Camera-type eye (tissue), 1 donor: Measurements from ENCODE around the genes CNPY4, TRAPPC14, MEPCE and FBXO24.

DNA sequence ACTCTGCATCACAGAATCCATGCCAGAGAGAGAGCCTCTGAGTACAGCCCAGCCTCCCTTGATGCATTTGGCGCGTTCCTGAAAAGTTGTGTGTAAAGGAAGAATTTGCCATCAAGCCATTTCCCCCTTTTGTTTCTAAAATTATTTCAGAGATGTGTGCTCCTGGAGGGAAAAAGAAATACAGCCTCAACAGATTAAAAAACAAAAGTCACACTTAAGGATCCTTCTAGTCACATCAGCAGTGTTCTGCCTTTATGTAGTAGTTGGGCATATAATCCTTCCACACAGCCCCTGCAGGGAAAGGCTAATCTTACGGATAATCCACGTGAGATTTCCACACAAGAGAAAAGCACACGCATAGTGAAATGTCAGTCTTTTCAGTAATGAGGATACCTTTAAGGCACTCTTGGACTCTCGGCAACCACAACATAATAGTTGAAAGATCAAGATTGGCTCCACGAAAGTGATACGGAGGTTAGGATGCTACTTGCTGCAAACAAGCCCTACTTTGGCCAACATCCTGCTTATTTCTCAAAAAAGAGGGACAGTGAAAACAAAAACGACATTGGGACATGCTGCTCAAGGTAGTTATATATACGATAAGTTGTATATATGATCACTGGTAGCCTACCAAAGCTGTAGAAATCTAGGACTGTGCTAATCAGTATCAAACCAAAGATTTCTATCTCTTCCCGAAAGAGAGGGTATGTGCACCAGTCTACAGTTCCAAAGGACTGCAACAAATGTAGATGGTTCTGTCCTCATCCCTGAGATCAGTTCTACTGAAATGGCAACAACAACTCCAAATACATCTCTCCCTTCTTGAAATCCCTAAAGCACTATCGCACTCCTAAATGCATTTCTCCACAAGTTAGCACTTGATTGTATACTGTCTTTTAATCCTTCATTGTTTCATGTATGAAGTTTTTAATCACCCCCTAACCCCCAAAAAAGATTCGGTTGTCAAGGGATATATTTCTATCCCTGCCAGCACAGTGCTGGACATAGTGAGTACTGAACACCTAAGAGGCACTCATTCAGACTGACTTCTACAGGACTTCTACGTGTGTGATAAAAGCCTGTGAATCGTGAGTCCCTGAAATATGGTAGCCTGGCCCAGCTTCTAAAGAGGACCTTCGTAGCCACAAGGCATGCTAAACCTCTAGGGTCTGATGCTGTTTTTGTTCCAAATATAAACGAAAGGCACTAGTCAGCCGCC is 15.1 kb upstream of the ZSCAN21 start:
- RAMPAGE, long total RNA, result no peak

DNA sequence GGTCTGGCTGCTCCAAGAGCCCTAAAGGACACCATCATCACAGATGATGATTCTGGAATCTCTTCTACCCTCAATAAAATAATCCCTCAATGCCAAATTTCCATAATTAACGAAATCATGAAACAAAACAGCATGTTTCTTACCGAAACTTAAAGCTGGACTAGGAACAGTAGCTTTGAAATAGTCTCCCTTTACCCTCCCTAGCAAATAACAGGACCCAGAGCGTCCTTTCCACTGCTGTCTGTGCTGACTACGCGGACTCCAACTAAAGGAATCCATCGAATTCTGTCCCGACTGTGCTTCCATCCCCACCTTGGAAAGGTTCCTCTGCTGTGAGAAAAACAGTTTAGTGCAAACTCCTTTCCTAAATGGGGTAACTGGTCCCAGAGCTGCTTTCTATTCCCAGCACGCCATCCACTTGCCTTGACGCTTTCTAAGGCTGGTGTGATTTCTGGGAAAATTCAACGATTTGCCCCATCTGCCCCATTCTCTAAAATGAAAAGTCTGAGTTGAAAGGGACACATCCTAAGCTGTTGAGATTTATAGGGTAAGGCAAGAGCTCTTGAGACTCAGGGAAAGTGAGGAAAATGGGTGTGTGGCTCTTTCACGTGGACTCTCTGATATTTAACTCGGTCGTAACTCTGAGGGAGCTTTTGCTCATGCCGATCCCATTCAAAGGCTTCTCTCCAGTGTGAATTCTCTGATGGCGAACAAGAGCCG is 10.8 kb downstream of the ZNF3 start:
- RAMPAGE, long total RNA, result no peak

- RAMPAGE, long total RNA, result no peak
Observed at GRCh38 chr7:100077096-100077582, 4.4 kb downstream of the ZNF3 start.

- RAMPAGE, long total RNA, result no peak
Observed at GRCh38 chr7:100093487-100094521, 5.0 kb downstream of the COPS6 start.

GRCh38 chr7:100119470-100120694 is at the start of gene CNPY4:
TSS of gene CNPY4 (plus strand) at chr7:100119634.
- RAMPAGE, long total RNA, result no peak

DNA sequence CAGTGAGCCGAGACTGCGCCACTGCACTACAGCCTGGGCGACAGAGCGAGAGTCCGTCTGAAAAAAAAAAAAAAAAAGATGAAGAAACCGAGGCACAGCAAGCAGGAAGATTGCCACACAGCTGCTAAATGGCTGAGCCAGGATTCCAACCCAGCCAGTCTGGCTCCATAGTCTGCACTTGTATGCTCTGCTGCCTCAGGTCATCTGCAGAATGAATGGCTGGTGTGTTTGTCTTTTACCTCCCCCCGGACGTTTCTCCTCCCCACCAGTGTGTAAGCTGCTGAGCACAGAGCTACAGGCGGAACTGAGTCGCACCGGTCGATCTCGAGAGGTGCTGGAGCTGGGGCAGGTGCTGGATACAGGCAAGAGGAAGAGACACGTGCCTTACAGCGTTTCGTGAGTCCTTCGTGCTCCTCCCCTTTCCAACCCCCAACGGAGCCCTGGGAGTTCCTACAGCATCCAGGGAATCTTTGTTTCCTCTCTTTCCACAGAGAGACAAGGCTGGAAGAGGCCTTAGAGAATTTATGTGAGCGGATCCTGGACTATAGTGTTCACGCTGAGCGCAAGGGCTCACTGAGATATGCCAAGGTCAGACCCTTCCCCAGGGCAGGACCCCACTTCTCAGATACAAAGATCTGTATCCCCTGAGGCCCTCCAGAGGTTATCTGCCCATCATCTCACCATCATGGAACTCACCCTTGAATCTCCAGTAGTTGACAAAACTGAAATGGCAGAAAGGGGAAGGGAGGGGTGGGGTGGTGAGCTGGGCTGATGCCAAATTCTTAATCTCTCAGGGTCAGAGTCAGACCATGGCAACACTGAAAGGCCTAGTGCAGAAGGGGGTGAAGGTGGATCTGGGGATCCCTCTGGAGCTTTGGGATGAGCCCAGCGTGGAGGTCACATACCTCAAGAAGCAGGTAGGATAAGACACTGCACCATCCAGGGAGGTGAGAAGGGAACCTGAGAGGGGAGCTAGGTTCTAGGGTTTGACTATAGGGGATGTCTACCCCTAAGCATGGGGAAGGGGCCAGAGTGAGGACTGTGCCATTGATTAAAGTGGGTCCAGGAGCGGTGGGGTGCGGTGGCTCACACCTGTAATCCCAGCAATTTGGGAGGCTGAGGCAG is 2.9 kb downstream of the CNPY4 start:
- RAMPAGE, long total RNA, result no peak

DNA sequence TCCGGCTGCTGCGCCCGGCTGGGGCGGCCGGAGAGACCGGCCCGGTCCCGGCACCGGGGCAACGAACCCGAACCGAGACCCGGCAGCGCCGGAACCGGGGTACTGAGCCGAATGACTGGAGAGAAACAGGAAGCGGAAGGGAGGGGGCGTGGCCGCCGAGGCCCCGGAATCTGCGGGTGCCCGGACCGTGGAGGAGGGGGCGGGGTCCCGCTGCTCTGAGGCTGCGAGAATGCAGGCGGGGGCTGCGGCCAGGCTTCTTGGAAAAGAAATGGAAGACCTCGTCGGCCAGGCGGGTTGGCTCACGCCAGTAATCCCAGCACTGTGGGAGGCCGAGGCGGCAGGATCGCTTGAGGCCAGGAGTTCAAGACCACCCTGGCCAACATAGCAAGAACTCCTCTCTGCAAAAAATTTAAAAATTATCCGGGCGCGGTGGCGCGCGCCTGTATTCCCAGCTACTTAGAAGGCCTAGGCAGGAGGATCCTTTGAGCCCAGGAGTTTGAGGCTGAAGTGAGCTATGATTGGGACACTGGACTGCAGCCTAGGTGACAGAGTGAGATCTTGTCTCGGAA is at the start of gene TRAPPC14:
TSS of gene TRAPPC14 (minus strand) at position 134 of the 569 bp plus-strand sequence.
- RAMPAGE, long total RNA, result no peak

- RAMPAGE, long total RNA, result start-site peak on the minus strand at chr7:100335916-100335933, 131 reads
Observed at GRCh38 chr7:100335551-100336629, 22.0 kb upstream of the PILRB start.

- RAMPAGE, long total RNA, result no peak
Observed at GRCh38 chr7:100357167-100357684, 691 bp upstream of the PILRB start.

DNA sequence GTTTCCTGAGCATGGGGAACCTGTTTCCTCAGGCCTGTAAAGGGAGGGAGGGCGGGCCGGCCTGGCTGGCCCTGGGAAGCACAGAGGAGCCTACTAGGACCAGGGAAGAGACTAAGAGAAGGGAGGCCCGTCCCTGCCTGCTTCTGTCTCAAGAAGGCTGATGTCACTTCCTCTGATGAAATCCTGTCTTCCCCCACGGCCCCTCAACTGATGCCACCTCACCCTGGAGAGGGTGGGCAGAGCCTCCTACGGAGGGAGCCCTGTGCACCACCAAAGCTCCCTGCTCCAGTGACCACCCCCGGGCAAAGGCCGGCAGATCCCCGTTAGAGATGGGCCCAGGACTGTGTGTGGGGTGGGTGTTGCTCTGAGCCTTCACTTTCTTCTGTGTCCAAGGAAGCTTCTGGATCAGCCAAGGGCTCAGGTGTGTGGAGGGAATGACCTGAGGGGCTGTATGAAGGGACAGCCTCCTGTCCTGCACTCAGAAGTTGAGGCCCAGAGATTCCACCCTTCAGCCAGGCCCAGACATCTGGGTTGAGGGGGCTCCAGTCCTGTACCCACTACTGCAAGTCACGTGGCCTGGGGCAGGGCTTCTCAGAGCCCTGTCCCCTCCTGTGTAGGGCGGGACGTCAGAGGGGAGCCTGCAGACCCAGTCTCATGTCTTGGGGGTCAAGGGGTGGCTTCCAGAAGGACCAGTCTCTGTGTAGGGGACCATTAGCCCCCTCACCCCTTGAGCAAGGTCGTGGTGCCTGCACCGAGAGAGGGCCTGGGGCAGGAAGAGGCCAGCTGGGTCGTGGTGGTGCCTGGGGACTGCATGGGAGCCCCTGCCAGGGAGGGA is 815 bp upstream of the PILRA start:
- RAMPAGE, long total RNA, result no peak

GRCh38 chr7:100381536-100381953 is 8.3 kb downstream of the PILRA start:
- RAMPAGE, long total RNA, result no peak

DNA sequence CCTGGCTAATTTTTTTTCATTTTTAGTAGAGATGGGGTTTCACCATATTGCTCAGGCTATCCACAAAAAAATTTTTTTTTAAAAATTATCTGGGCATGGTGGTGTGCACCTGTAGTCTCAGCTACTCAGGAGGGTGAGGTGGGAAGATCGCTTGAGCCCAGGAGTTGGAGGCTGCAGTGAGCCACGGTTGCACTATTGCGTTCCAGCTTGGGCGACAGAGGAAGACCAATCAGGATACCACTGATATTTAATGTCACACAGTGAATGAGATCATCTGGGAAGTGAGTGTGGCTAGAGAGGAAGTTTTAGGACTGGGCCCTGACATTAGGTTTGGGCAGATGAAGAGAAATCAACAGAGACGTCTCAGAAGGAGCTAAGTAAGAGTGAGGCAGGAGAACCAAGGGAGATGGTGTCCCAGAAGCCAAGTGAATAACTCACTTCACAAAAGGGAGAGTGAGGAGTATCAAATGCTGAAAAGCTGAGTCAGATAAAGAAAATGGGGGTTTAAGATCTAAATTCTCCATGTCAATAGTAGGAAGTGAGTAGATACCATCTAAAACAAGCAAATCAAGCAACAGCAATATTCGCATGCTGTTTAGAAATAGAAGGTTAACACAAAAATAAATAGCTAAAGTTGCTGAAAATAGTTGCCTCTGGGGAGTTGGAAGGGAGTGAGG is 11.4 kb downstream of the PILRA start:
- RAMPAGE, long total RNA, result no peak

DNA sequence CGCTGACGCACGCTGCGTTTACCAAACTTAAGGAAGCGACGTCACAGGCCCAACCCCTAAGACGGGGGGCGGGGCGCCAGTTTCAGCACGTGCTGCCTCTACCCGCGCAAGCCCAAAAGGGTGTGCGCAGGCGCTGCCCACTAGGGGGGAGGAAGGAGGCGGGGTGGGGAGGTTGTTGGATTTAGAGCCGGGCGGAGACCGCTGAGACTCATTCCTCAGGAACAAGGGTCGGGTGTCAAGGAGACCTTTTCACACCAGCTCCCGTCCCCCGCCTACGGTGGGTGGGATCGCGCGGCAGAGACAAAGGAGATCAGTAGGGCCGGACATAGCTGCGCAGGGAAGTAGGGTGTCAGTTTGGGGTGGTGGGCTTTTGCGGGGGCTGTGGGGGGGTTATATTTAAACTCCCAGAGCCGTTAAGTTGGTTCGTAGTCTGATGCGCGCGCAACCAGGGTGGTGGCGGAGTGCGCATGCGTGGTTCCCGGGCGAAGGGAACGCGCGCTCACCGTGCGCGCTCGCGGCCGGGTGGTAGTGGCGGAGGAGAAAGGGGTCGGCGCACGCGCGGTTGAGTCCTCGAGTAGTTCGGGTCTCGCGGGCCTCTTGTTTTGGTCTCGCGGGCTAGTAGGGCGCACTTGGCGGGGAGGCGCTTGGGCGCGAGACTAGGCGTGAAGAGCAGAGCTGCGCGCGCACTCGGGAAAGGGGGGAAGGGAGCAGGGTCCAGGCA is at the start of gene MEPCE:
TSS of gene MEPCE (plus strand) at position 595 of the 721 bp plus-strand sequence.
- RAMPAGE, long total RNA, result start-site peak on the plus strand centred at position 127 of the sequence, 97 bp wide, 15 reads; start-site peak on the plus strand centred at position 525 of the sequence, 195 bp wide, 12 reads

DNA sequence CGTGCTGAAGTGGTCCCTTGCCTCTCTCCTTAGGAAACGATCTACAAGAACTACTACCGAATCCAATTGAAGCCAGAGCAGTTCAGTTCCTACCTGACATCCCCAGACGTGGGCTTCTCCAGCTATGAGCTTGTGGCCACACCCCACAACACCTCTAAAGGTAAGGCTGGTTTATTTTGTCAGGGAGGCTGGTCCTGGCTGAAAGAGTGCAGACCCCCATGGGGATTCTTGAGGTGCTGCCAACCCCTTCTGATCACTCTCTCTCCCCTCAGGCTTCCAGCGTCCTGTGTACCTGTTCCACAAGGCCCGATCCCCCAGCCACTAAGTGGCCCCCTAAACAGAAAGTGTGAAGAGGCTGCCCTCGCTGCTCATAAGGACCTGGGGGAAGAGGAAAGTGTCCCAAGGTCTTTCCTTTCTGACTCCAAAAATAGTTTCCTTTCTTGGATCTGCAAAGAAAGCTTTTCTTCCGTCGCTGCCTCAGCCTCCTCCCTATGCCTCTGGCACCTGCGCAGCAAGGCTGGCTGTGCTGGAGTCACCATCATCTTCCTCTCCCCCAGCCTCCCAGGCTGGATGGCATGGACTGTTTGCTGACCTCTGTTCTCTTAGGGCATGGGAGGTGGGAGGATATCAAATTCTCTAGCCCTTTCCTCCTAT is 2.9 kb downstream of the PPP1R35 start:
- RAMPAGE, long total RNA, result no peak

- RAMPAGE, long total RNA, result no peak
Observed at GRCh38 chr7:100444308-100445148, 8.2 kb upstream of the PPP1R35 start.

GRCh38 chr7:100477151-100478058 is 1.6 kb downstream of the TSC22D4 start:
- RAMPAGE, long total RNA, result no peak

DNA sequence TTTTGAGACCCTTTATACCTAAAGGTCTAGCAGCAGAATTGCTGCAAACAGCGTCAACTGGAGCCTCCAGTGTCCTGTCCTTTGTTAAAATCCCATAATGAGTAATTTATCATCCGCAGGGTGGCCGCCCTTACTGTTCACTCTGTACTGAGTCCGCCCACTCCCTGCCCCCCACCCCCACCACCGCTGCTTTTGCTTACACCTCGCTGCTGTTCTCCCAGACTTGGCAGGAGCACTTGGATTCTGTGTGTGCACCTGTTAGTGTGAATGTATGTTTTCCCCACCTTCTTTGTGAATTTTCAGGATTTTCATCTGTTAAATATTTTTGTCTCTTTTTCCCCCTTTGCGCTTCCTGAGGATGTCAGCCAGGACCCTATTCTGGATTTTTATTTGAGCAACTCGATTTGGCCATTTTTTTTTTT is 8.0 kb downstream of the AGFG2 start:
- RAMPAGE, long total RNA, result no peak

GRCh38 chr7:100586247-100586574 is at the start of gene FBXO24:
TSS of gene FBXO24 (plus strand) at chr7:100586328.
- RAMPAGE, long total RNA, result no peak

GRCh38 chr7:100640318-100640916 is 935 bp downstream of the TFR2 start:
- RAMPAGE, long total RNA, result no peak

DNA sequence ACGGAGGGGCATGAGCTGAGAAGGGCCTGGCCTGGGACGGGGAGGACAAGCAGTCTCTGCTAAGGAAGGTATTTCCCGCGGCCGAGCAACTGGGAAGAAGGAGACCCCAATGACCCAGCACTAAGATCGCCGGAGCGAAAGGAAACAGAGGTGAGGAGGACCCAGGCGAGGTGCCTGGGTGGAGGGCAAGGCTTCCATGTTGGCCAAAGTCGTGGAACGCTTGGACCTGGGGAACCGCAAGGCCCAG is 776 bp downstream of the GIGYF1 start:
- RAMPAGE, long total RNA, result no peak